Calu3 (cell line): ENCODE measurements around a stretch of chr10.

DNA sequence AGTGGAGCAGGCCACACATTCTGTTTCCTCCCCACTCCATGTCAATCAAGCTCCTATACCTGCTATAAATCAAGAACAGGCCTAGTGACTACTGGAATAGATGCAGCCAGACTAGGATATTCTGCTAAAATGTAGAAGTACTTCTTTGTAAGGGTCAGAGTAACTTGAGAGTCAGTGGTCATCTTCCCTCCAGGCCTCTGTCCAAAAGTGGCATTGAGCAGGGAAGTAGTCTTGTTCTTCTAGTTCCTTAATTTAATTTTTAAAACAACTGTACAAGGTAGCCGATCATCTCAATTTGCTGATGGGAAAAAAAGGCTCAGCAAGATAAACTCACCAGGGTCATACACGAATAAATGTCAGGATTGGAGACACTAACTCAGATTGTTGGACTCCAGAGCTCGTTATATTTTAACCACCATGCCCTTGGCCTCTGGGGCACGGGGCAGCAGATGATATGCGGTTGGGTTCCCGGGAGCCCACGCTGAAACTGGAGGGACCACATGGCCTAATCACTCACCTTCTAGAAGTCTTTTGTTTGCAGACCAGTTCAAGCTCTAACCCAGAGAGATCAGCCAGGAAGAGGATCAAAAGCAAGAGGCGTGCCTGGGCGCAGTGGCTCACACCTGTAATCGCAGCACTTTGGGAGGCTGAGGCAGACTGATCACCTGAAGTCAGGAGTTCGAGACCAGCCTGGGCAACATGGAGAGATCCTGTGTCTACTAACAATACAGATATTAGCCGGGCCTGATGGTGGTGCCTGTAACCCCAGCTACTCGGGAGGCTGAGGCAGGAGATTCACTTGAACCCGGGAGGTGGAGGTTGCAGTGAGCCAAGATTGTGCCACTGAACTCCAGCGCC lies 42.7 kb upstream of the ECHDC3 start:
- PRO-cap: no peak

DNA sequence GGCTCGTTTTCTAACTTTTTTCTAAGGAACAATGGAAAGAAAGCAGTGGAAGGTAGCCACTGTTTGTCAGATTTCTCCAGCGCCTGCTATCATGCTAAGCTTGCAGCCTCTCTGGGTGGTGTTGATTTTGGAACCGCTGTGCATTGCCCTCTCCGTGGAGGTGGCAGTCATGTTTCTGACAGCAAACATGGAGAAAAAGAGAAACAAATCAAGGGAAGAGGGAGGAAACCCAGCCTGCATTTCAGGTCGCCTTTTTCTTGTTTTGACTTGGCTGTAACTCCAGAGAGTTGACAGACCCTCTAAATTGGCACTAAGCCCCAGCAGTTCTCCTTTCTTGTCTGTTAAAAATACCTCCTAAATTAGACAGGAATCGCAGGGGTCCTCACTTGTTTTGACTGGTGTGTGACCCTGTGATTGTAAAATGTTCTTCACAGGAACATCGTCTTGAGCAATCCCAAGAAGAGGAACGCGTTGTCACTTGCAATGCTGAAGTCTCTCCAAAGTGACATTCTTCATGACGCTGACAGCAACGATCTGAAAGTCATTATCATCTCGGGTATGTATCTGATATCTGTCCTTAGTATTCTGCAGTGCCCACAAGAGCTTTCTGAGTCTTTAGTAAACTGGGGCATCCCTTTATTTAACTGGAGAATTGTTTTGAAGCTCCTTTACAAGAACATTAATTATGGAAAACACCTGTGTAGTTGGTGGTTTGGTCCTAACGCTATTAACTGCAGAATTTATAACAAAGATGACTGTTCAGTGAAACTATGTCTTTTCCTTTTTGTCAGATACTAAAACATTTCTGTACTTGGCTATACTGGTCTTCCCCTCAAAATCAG lies 5.0 kb downstream of the ECHDC3 start:
- PRO-cap: no peak

DNA sequence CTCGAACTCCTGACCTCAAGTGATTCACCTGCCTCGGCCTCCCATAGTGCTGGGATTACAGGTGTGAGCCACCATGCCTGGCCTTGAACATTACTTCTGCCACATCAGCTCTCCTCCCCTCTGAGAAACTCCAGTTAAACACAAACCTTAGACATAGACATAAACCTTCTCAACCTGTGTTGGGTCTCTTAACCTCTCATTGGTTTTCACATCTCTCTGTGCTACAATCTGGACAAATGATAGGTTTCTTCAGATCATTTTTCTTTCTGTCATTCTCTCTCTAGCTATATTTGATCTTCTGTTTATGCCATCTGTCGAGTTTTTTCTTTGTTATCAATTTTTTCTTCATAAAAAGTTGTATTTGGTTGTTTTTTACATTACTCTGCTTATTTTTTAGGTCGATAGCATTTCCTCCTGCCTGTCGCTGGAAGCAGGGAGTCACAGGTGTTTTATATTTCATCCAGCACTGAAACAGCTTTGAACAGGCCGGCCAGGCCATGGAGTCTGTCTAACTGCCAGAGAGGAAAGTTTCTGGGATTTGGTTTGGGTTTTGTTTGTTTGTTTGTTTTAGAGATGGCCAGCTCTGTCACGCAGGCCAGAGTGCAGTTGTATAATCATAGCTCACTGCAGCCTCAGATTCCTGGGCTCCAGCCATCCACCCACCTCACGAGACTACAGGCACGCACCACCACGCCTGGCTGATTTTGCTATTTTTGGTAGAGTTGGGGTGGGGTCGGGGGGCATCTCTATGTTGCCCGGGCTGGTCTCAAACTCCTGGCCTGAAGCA lies 23.2 kb downstream of the PROSER2 start:
- PRO-cap: no peak

DNA sequence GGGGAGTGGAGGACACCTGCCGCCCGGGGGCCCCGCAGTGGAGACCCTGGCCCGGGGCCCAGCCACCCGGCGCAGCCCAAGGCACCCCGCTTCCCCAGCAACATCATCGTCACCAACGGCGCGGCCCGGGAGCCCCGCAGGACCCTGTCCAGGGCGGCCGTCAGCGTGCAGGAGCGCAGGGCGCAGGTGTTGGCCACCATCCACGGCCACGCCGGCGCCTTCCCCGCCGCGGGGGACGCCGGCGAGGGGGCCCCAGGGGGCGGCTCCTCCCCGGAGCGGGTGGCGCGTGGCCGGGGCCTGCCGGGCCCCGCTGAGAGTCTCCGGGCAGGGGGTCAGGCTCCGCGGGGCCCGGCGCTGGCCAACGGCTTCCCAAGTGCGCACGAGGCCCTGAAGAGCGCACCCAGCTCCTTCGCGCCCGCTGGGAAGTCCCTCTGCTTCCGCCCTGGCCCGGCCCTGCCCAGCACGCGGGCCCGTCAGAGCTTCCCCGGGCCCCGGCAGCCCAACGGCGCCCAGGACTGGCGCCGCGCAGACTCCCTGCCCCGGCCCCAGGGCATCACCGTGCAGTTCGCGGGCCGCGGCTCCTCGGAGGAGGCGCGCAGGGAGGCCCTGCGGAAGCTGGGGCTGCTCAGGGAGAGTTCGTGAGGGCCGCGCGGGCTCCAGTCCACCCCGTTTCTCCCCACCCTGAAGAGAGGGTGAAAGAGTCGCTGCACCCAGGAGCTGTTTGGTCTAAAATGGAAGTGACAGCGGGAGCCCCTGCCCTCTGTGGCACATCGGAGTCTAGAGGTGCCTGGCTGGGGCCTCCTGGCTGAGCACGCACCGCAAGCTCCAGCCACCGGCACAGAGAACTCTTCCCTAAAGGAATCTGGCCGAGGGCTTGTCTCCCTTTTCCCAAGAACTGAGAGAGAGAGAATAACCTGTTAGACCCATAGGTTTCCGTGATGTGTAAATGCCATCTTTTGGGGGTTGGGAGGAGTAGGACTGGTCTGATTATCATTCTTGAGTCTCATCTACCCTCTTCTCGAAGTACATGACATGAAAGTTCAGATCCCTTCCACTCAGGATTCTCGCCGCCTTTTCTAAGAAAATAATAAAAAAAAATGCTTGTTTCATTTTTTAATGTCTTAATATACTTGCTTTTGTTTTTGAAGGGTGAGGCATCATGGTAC lies 47.0 kb downstream of the PROSER2 start:
- PRO-cap: no peak

- PRO-cap: no peak
Measured at GRCh38 chr10:12035089-12035473, 7.5 kb downstream of the UPF2 start.

DNA sequence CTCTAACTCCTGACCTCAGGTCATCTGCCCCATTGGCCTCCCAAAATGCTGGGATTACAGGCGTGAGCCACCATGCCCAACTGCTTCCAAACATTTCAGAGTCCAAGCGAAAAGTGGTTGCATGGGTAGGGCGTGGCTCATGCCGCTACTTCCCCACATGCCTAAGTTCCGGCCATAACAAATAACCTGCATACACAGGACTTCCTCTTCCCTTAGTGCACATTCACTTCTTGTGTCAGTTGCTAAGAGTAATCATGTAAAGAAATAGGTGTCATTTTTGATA lies 11.4 kb upstream of the UPF2 start:
- PRO-cap: no peak

GRCh38 chr10:12071448-12071764 lies 2.7 kb downstream of the DHTKD1 start:
- PRO-cap: no peak

DNA sequence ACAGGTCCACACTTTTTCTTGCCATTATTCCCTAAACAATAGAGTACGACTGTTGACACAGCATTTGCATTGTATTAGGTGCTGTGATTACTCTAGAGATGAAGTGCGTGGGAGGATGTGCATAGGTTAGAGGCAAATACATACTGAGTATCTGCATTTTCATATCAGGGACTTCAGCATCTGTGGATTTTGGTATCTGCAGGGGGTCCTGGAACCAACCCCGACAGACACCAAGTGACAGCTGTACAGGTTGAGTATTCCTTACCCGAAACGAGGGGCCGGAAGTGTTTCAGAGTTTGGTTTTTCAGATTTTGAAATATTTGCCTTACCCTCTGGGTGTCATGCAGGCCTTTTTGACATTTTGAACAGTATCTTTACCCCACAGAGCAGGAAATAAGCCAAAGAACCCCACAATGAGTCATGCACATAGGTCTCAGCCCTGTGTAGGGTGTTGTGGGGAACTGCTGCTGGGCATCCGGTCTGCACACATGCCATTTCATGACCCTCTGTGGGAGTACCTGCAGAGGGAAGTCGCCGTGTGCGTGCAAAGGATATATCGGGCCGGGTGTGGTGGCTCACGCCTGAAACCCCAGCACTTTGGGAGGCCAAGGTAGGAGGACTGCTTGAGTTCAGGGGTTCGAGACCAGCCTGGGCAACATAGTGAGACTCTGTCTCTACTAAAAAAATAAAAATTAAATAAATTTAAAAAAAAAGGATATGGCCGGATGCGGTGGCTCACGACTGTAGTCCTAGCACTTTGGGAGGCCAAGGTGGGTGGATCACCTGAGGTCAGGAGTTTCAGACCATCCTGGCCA lies 14.3 kb downstream of the NUDT5 start:
- PRO-cap: no peak

DNA sequence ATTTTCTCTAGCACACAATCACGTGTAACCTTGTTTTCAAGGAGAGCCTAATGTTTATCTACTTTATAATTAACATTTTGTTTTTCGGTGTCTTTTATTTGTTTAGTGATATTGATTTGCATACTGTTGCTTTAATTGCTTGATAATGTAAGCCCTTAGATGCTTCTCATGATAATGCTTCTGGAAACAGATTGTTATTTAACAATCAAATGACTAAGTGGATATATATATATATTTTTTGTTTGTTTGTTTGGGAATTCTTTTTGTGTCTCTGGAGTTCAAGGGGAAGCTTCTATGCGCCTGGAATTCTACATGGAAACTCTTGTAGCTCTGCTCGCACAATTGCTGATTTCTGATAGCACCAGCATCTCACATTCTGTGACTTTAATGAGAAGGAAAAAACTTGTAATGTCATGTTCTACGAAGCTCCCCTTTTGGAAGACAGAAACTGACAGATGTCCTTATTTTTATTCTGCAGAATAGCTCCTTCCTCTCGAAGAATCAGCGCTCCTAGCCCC lies 290.3 kb downstream of the CAMK1D start:
- PRO-cap: unidirectional peak, minus-strand start at position 309 of the sequence

DNA sequence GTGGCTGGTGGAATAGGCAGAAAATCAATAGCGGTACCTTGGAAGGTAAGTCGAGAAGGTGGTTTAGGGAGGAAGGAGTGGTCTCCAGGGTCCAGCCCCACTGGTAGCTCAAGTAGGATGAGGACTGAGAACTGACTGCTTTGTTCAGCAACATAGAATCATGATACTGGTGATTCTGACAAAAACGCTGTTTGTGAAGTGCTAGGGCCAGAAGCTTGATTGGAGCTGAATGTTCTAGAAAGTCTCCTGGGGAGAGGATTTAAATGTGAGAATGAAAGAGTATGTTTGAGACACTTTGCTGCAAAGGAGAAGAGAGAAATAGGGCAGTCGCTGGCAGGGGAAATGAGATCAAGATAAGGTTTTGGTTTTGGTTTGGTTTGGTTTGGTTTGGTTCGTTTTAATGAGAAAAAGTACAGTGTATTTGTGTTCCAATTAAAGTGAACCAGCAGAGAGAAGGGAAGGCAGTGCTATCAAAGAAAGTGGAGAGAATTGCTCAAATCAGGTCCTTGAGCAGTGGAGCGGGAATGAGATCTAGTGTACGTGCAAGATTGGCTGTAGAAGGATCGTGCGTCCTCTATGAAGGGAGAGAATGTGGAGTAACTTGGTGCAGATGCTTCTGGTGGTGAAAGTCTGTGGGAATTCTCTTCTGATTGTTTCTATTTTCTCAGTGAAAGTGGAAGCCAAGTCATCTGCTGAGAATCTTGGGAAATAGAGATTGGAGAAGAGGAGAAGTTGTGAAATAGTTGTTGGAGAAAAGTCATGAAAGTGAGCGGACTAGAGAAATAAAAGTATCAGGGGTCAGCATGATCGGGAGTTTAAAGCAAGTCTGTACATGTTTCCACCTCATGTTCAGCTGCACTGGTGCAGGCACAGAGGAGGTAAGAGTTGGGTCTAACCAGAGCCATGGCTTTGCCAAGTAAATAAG lies 270.6 kb downstream of the CCDC3 start:
- PRO-cap: no peak

GRCh38 chr10:12768103-12769120 lies 233.1 kb downstream of the CCDC3 start:
- PRO-cap: no peak

GRCh38 chr10:12807981-12808441 lies 193.5 kb downstream of the CCDC3 start:
- PRO-cap: no peak

DNA sequence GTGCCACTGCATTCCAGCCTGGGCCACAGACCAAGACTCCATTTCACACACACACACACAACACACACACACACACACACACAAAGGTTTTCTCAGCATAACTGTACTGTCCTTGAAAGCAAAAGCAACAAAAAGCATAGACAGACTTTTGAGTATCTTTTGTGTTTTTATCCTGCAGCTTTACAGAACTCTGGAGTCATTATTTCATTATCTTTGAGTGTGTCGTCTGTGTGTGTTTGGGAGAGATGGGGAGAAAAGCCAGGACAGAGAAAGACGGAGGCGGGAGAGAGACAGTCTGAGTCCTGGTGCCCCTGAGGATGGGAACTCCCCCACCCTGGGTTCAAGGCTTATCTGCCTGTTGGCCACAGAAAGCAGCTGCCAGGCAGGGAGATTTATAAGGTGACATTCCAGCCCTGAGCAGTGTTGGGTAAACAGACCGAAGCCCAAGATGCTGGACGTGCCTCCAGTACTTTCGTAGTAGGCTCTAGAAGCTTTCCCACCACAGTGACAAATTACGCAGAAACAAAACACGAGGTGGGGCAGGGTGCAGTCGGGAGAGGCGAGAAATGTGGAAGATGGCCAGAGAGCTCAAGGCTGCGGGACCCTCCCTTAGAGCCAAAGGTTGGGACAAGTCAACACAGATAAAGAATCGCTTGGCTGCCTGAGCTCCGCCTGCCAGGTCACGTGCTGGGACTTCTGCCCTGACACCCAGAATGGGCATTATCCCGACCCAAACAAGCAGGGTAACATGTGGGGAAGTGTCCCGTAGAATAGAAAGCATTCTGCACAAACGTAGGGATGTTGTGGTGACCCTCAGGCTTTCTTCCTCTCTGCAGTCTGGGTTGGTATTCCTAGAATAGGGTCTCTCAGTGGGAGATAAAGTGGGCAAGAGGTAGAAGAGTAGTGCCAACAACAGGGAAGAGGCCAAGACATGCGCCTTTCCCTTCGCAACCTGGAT lies 41.1 kb downstream of the CCDC3 start:
- PRO-cap: no peak

DNA sequence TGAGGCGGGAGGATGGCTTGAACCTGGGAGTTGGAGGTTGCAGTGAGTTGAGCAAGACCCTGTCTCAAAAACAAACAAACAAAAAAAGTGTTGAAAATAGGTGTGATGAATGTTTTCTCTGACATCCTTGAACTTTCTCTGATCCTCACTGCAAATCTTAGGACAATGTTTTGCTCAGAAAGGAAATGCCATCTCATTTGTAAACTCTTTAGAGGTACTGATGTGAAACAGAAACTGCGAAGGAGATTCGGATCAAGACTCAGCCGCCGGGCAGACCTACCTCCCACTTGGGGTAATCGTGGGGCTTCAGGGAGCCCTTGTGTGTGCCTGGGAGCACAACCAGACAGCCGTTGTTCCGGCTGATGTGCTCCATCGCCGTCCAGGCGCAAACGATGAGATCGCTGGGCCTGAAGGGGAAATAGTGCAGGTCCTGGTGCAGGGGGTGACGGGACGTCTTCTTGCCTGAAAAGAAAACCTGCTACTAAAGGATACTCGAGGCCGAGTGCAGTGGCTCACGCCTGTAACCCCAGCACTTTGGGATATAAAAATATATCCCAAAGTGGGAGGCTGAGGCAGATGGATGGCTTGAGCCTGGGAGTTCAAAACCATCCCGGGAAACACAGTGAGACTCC lies 11.7 kb downstream of the PHYH start:
- PRO-cap: no peak

DNA sequence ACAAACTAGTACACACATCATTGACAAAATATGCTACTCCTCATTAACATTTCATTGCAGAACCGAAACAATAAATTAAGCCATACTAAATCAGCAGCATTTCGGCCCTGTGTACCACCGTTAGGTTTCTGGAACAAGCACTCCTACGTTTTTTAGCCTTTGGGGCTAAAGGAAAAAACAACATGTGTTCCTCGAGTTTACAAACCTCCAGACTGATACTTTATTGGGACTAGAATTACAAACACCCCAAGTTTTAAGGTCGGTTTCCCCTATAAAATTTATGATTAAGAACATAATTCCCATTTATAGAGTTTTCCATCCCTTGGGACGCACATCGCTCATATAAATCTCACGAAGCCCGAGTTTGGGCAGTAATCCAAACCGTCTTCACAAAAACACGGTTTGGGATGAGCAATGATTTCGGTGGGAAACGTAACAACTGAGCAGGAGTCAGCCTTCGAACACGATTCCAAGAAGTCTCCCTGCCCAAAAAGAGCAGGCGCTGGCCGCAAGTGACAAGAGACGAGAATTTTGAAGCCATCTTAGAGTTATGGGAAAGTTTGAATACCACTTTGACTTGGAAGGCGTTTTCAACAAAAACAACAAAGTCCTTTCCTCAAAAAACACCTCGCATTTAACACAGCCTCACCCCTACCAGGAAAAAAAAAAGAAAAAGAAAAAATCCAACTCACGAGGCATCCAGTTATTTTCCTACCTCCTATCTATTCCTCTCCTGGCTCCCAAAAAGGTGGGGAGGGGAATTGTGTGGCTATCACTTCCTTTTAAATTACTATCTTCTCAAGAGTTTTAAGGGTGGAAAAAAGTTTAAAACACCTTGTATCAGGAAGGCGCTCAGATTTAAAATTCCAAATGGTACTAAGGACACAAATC lies 1.8 kb downstream of the SEPHS1 start:
- PRO-cap: no peak

- PRO-cap: no peak
Measured at GRCh38 chr10:13440194-13440746, 88.5 kb downstream of the BEND7 start.

GRCh38 chr10:13526792-13527492 lies 1.9 kb downstream of the BEND7 start:
- PRO-cap: no peak

DNA sequence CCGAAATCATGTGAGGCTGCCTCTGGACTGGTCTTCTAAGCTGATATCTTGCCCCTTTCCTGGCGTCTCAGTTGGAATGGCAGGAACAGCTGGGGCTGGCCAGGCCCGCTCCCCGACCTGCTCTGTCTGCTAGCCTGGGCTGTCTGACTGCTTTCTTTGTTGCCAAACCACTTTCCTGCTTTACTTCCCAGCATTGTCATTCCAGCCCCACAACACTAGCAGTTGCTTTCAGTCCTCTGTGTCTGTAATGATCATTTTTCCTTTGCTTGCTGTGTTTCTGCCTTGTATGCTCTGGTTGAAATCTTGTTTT lies 21.5 kb downstream of the PRPF18 start:
- PRO-cap: no peak

- PRO-cap: no peak
Measured at GRCh38 chr10:13631414-13631931, 44.7 kb downstream of the PRPF18 start.

GRCh38 chr10:13634191-13634647 lies 47.5 kb downstream of the PRPF18 start:
- PRO-cap: no peak